Skin of body (tissue), 2 donors: ENCODE results near the gene H1-8.

- RAMPAGE, long total RNA, result no peak
These were observed 785 bp upstream of the HMCES start for GRCh38 chr3:129277904-129278265.

DNA sequence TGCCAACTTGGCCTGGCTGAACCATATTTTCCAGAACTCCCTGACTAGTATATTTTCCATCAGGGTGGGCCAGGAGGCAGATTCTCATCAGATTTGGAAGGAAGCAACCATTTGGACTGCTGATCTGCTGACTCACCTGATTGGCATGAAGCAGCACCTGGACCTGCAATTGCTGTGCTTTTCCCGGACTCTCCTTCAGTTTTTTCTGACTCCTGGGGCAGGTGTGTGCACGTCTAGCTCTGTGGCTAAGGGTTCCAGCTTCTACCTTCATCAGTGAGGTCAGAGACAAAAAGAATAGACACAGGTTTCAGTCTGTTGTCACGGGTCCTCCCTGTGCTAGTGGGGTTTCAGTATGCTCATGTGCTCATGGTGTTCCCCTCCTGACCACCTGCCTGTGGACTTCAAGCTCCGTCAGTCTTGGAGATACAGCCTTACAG, 6.0 kb downstream of the H1-10 start:
- RAMPAGE, long total RNA, result no peak

GRCh38 chr3:129343675-129344313, 27.7 kb upstream of the H1-10 start:
- RAMPAGE, long total RNA, result no peak

- RAMPAGE, long total RNA, result no peak
These were observed 49.1 kb upstream of the H1-10 start for GRCh38 chr3:129365191-129365675.

DNA sequence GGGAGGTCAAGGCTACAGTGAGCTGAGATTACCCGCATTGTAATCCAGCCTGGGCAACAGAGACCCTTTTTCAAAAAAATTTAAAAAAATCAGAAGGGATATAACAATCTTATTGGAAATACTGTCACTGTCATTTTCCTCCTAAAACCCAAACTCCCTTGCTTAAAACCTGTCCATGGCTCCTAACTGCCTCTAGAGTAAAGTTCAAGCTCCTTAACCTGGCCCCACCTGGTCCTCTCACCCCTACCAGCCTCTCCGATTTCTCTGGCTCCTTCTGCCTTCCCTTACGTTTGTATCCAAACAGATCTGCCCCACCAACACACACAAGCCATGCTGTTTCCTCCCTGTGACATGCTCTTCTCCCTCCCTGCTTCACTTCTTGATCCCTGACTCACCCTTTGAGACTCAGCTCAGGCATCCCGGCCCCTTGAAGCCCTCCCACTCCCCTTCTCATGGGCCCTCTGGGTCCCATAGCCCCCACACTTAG, 4.8 kb downstream of the EFCAB12 start:
- RAMPAGE, long total RNA, result no peak

DNA sequence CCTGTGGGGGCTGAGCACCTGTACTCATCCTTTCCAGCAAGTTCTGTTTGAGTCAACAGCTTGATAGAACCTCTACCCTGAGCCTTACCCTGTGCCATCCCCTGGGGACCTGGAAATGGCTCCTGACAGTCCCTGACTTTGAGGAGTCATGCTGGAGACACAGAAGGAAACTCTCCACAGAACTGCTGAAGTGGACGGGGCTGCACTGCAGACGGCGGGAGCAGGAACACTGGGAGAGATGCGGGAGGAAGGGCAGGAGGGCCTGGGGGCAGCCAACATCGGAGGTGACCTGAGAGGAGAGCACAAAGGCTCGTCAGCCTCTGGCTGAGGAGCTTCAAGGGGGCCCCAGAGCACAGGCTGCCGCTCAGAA, 14.9 kb upstream of the RHO start:
- RAMPAGE, long total RNA, result no peak

DNA sequence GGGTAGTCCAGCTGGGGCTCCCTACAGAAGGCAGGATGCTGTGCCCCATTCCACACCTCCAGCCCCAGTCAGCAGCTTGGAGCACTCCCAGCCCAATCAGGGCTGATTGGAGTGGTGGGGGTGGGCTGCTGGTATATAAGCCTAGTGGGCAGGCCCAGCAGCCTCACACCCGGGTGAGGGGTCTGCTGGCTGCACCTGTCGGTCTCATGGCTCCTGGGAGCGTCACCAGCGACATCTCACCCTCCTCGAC, at the start of gene H1-8:
Gene H1-8 (plus strand): TSS at position 163 of the 250 bp plus-strand sequence.
- RAMPAGE, long total RNA, result no peak

DNA sequence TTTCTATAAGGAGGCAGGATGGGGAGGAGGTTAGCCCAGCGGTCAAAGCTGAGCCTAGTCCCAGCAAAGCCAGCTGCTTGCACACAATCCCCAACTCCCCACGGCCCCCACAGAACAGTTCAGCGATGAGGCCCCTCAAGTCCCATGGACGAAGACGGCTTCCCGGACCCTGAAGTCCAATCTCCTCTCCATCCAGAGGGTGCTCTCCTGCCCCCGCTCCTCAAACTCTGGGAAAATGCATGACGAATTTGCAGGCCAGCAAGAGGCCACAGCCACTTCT, 13.7 kb downstream of the H1-8 start:
- RAMPAGE, long total RNA, result no peak

GRCh38 chr3:129655184-129655784, 48.8 kb upstream of the PLXND1 start:
- RAMPAGE, long total RNA, result no peak

- RAMPAGE, long total RNA, result no peak
These were observed 141.2 kb upstream of the PLXND1 start for GRCh38 chr3:129747585-129748233.

GRCh38 chr3:129794791-129795384, 98.6 kb downstream of the TMCC1 start:
- RAMPAGE, long total RNA, result no peak

DNA sequence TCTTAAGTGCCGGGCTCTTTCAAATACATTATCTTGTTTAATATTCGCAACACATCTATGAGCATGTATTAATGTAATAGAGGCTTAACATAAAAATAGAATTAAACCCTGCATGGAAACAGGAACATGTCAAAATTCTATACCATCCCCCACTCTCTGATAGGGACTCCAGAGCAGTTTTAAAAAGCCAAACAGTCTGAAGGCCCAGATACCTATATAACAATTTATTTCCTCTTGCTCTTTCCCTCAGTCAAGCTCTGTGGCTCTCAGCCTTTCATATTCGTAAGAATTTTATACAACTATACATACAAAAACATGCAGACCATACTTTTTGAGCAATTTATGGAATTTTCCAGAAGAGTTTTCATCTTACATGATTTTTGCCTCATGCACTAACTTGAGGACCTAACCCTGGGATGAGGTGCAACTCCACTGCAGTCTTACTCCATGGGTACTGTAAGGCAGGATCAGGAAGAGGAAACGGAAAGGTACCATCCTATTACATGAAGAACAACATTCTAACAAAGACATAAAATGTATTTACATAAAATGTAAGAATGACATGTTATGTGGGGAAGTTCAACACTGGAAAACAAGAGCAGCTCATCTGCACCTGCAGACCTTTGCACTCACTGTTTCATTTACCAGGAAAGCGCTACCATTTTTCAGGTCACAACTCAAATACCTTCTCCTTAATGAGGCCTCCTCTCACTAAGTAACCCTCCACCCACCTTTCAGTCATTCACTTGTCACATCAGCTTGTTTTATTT, 2.9 kb downstream of the TMCC1 start:
- RAMPAGE, long total RNA, result no peak

DNA sequence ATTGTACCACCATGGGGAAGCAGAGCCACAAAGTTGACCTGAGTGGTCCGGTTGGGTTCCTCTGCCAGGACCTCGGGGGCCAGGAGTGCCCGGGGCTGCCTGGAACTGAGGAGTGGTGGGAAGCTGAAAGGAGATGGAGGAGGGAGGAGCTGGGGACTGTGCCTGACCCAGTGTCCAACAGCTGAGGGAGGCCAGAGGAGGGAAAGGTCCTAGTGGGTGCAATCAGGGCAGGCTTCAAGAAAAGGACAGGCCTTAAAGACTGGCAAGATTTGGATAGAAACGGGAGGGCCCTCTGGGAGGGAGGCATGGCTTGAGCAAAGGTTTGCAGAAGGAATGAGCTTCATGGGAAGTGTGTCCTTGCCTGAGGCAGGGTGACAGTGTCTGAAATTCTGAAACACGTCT, 32.1 kb upstream of the TRH start:
- RAMPAGE, long total RNA, result no peak

DNA sequence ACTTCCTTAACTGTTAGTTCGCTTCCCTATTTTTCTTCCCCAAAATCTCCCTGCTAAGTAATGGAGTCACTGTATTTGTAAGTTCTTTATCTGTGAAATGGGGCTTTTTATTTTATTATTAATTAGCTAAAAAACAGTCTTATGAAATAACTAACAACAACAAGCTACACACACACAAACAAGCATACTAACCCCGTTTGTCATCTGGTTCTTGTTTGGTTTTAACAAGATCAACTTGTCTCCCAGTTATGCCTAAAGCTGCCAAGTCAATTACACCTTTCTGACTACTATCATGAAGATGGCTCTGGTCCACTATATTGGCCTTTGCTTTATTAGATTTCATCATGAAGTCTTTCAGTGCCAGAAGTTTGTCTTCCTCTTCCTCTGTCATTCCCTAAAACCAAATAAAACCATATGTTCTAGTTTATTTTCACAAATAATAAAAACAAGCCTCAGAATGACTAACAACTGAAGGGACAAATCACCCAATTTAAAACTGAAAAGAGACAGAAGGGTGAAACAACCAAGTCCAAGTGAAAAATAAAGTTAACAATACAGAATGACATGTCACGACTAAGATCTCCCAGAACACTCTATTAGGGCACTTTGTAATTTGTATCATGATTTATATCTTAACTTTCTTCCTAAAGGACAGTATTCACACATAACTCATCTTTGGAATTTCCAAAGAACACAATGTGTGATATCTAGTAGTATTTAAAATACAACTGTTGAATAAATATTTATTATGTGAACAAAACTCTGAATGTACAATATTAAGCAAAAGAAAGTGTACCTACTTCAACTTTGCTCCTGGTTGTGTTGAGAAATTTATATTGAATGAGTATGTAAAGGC, 38.3 kb downstream of the PIK3R4 start:
- RAMPAGE, long total RNA, result no peak

- RAMPAGE, long total RNA, result no peak
These were observed 17.6 kb downstream of the PIK3R4 start for GRCh38 chr3:130729009-130729486.

- RAMPAGE, long total RNA, result no peak
These were observed 13.0 kb downstream of the PIK3R4 start for GRCh38 chr3:130733498-130734213.

DNA sequence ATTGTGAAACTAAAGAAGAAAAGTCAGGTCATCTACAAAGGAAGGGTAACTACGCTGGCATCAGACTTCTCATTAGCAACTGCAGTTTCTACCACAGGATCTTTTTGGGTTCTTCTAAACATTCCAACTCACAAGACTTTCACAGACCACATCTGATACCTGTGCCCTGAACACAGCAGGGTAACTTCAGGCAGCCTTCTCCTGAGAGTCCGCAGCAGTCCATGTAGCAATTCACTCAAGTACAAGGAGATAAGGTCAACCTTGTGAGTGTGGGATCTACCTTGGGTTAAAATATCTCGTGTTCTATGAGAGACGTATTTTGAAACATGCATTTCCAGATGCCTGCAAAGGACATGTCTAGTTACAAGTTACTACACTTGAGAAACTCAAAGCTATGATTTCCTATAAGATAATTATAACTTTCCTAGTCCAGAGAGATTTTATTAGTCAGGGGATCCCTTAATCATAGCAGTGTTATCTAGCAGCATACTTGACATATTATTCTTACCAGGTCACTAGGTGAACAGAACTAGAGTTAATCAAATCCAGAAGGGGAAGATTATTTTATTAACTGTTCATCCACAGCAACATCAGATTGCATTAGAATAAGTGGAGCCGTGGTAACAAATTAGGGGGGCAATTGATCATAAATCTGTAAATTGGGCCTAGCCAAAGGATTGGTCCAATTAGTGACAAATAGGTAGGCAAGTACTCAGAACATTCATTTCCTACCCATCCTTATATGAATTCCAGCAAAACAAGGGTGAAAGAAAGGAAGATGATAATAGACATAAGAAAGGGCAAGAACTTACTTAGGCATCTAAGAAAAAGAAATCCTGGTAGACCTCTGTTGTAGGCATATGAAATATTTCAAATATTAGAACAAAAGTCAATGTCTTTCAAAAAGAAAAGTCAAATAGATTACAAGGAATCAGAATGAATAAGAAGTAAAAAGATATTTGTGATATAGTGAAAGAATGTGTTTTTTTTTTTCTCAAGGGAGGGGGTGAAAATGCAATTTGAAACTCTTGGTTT, 66.2 kb downstream of the ASTE1 start:
- RAMPAGE, long total RNA, result no peak

- RAMPAGE, long total RNA, result no peak
These were observed 36.2 kb downstream of the ASTE1 start for GRCh38 chr3:130990290-130991055.

DNA sequence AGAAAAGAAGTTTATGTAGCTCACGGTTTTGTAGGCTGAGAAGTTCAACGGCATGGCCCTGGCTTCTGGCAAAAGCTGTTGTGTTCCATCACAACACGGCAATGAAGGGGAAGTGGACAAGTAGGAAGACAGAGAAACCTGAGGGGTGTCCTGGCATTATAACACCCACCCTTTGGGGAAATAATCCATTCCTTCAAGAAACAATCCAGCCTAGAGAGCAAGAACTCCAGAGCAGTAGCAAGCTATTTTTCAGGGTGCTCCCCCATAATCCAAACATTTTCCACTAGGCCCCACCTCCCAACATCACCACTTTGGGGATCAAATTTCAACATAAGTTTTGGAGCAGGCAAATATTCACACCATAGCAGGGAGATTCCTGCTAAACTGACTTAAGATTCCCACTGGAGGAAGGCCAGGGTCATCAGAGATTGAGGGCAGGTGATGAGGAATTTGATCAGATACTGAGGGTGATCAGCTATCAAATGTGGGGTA, 30.4 kb upstream of the NUDT16 start:
- RAMPAGE, long total RNA, result no peak

DNA sequence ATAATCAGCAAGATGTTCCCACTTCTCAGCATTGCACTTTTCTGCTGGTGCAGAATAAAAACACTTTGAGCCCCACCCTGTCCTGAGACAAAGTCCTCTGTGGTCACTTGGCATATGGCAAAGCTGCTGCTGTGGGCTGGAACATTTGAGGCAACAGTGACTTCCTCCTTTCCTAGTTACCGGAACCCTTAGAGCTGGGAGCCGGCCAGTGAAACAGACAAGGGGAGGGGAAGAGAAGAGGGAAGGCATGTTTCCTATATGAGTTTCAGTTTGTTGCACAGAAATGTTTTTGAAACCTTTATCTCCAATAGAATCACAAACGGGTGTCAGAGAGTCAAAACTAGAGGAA, 5.1 kb downstream of the NUDT16 start:
- RAMPAGE, long total RNA, result no peak